Ascending aorta (tissue), 1 donor: ENCODE measurements around the gene BNIP1.

DNA sequence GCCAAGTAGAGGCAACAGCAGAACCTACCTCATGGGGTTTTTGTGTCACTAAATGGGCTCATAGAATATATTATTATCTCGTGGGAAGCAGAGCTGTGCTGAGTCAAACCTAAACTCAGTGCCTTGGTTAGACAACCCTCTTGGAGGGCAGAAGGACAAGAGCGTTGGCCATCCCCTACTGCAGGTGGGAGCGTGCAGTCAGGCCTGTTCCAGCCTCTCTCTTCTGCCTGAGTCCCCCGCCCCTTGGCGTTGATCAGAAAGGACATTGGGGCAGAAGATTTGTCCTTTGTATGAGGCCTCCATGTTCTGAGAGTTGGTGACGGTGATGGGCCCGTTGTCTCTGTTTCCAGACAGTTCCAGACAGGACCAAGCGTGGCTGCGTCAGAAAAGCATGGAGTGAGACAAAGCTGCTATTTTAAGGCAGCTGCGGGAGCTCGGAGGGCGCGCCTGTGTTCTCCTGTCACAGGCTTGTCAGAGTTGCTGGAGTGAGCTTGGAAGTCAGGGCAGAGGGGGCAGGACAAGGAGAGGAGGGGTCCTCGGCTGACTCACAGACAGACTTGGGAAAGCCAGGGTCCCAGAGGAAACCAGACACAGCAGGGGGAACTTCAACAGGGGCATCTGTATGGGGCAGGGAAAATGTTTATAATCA, 32.1 kb upstream of the SH3PXD2B start:
- PRO-cap = no peak

- PRO-cap = no peak
These were observed 3.2 kb downstream of the NEURL1B start for GRCh38 chr5:172644126-172644735.

DNA sequence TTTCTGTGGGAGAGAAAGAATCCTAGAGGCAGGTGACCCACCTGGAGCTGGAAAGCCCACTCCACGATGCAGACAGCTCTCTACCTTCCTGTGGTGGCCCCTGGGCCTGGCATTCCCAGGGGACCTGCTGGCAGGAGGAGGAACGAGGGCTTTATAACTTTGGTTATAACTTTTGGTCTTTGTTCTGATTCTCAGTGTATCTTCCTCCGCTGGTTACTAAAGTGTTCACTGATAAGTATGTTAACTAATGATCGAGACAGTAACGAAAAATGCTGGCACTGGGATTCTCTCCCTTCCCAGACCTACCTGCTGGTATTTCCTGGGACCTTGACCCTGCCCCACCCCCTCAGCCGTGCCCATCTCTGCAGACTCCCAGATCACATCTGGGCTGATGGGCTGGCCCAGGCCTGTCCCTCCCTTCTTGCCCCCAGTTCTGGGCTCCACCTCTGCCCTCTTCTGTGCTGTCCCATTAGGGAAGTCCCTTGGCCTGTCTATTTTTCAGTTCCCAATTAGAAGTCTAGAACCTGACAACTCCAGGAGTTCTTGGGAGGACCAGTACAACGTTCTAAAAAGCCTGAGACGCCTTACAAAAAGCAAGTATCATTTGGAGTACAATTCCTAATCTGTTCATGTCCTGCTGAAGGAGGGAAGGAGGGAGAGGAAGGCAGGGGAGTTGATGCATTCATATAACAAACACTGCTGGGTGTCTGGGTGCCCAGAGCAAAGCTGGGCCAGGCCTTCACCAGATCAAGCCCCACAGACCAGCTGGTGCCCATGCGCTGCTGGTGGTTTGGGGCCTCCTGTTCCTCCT, 46.9 kb downstream of the NEURL1B start:
- PRO-cap = no peak

DNA sequence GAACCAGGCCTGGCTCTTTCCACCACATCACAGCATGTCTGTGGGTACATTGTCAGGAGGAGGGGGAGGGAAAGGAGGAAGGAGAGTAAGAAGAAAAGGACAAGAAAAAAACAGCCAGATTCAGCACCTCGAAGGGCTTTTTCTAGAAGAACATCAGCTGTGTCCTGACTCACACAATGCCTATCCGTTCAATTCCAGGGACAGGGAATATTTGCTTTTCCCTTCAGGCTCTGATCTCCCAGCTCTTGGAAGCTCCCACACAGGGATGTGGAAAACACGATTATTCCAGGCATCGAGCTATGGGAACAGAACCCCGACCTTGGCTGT, 54.1 kb downstream of the NEURL1B start:
- PRO-cap = no peak

DNA sequence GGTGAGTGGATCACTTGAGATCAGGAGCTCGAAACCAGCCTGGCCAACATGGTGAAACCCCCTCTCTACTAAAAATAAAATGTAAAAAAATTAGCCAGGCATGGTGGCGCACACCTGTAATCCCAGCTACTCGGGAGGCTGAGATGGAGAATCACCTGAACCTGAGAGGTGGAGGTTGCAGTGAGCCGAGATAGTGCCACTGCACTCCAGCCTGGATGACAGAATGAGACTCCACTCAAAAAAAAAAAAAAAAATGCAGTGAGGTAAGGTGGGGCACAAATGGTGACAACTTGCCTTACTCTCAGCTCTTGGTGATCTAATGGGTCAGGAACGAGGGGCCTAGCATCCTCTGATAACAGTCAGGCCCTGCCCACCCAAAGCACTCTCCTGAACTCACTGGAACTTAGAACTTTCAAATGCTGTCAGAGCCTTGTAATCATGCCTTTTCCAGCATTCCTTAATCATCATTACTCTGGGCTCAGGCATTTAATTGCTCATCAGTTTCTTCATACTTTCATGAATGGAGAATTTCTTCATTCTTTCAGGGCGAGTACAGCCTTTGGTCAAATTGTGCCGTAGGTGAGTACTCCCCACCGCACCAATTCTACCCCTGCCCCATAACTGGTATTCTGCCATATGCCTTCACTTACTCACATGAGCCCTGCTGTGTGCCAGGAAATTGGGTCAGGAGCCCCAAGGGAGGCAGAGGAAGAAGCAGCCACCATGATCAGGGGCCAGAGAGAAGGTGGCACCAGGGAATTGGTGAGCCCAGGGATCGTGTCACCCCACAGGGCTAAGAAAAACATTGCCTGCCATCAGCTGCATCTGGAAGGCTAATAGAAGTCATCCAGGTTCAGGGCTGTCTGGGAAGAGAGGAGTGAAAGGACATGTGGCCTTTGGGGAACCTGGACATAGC, 30.2 kb upstream of the DUSP1 start:
- PRO-cap = no peak

GRCh38 chr5:172805560-172806191, 28.4 kb upstream of the ERGIC1 start:
- PRO-cap = no peak

GRCh38 chr5:172853454-172854032, 19.5 kb downstream of the ERGIC1 start:
- PRO-cap = no peak

DNA sequence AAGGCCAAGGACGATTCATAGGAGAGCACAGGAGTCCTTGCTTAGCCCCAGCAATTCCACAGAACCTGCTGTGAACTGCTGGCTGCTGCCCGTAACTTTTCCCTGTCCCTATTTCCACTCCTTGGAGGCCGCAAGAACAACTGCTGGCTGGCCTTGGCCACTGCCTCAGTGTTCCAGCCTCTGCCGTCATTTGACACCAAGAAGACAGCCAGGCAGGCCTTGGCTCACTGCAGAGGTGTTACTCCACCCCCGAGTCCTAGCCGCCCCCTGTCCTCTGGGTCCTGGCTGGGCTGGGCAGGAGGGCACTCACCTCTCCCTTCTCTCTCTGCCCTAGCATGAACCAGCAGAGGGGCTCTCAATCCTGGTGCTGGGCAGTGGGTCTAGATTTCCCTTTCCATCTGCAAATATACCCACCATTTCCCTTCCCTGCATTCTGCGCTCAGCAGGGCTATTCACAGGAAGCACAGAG, 33.3 kb downstream of the ERGIC1 start:
- PRO-cap = bidirectional peak, plus-strand start at position 270 of the sequence, minus-strand start at position 192 of the sequence

DNA sequence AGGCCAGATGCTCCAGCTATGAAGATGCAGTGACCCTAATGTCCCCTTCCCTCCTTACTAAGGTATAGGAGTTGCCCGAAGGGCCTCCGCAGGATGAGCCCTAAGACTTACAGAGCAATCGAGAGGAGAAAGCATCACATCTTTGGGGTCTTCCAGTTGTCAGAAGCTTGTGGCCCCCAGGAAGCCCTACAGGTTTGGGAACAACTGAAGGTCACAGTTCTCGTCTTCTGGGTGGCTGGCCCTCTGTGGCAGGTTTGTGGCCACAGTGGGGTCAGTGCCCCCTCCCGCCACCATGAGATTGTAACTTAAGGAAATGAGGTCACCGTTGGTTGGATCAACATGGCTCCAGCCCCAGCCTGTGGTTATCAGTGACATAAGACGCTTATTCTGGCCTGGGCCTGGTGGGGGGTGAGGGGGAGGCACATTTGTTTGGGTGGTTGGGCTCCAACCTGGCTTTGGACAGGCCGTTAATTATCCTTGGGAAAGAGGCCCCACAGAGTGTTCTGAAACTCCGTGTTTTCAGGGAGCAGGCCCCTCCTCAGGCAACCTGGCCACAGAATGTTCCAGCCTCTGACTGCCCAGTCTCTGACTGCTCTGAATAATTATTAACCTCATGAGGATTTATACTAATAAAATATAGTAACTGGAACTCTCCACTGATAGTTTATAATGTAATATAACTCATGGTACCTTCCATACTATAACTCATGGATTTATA, 58.2 kb upstream of the RPL26L1 start:
- PRO-cap = bidirectional peak, plus-strand start at position 470 of the sequence, minus-strand start at position 294 of the sequence

GRCh38 chr5:172918306-172918743, 40.9 kb upstream of the RPL26L1 start:
- PRO-cap = no peak

- PRO-cap = no peak
These were observed 34.9 kb upstream of the RPL26L1 start for GRCh38 chr5:172924225-172924909.

DNA sequence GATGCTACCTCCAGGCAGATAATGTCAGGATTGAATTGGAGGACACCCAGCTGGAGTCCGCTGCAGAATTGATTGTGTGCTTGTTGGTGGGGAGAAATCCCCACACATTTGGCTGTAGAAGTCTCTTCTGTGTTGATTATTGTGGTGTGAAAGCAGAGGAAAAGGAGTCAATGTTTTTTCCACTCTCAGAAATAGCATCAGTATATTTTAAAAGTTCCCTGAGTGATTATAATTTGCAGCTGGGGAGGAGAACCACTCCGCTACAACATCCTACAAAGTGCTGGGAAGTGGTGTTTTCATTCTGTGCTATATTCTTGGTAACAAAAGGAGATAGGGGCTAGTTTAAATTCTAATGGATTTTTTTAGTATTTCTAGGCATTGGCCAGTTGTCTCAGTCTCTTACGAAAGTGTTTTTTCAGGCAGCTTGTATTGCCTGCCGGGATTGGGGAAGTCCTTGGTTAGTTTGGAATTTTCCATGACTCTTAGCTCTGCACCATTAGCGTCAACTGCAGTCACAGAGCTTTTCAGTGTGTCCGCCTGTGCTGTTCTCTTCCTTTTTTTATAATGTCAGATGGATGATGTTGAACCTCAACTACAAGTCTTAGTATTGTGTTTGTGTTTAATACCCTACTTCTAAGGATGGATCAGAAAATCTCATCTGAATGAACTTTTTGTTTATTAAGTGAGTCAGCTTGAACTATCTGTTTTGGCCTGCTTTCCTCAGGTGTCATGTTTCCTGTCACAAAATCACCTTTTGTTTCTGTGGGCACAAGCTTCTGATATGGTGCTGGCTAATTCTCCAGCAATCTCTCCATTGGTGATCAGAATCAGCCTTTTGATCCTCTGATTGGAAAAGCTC, 32.9 kb downstream of the ATP6V0E1 start:
- PRO-cap = unidirectional peak, plus-strand start at position 515 of the sequence

- PRO-cap = no peak
These were observed 40.1 kb upstream of the BNIP1 start for GRCh38 chr5:173104092-173104676.

DNA sequence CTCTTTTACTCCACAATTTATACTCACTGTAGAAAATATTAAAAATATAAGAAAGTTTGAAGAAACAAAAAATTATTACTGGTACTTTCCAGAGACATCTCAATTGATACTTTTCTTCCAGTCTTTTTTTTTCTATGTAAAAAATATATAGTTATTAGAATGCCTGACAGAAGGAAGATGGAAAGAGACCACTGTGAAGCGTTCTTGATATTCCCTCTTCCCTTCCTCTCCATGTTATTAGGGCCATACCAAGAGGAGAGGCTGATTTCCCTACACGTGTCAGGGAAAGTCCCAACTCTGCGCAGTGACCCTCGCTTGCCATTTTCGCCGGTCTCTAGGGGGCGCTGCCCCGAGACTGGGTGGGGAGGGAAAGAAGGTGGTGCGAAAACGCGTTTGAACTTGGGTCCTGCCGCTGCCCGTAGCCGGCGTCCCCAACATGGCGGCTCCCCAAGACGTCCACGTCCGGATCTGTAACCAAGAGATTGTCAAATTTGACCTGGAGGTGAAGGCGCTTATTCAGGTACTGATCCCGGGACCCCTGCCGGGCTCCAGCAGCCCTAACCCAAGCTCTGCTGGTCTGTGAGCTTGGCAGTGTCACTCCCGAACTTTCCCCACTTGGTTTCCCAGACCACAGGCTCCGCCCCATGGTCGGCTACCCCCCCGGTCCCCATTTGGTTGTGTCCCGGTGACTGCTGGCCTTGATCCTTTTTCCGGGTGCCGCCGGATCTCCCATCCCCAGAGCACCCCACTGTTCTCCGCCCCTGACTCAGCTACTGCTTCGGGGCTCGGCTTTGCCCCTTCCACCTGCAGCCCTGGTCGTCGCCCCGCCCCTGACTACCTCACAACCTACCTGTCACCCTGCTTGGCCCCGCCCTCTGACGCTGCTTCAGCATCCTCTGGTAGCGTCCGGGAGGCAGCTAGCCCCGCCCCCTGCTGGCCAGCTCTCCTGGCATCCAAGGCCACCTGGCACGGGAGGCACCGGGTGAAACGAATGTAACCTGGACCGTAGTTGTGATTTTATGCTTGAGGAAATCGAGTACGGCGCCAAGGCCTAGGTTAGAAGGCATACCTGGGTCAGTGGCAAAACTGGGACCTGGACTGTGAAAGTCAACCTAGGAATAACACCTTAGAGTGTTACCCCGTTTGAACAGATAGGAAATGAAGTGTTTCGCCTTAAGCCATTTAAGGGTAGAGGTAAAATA, at the start of gene BNIP1:
TSS of gene BNIP1 (plus strand) at position 422 of the 1,202 bp plus-strand sequence.
- PRO-cap = unidirectional peak, plus-strand start at position 385 of the sequence

DNA sequence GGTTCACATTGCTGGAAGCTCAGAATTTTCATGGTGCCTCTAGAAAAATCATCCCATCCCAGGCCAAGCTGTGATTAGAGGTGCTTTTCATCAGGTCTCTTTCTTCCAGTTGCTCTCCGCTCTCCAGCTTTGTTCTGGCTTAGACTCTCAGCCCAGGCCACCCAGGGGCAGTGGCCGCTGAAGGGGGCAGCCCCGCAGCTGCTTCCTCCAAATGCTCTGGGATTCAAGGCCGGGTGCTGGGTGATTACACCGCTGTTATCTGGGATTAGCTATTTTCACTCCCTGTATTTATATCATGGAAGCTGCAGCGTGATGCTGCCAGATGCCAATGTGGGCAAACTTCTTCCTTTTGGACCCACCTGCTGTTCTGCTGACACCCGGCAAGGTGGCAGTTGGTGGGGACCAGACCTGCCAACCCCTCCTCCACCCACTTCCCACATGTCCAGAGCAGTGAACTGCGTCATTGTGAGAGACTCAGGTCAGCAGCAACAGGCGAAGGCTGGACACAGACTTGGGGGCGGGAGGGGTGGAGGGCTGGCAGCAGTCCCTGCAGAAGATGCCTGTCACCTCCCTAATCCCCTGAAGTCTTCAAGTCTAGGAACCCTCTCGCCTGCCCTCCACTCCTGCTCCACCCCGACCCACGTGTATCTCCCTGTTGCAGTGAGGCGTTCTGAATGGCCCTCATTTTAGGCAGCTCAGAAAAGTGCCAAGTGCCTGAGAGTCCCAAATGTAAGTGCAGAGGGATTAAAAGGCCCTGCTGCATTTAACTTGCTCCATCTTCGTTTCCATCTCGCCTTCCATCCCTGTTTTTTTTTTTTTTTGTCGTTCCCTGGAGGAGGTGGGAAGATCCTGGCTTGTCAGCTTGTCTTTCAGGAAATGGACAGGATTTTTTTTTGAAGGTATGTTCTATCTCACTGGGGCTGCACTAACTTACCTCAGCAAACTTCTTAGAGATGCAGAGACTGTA, 34.0 kb upstream of the NKX2-5 start:
- PRO-cap = no peak

GRCh38 chr5:173303615-173304356, 24.4 kb downstream of the STC2 start:
- PRO-cap = no peak

- PRO-cap = no peak
These were observed 115.3 kb downstream of the BOD1 start for GRCh38 chr5:173501018-173501646.

DNA sequence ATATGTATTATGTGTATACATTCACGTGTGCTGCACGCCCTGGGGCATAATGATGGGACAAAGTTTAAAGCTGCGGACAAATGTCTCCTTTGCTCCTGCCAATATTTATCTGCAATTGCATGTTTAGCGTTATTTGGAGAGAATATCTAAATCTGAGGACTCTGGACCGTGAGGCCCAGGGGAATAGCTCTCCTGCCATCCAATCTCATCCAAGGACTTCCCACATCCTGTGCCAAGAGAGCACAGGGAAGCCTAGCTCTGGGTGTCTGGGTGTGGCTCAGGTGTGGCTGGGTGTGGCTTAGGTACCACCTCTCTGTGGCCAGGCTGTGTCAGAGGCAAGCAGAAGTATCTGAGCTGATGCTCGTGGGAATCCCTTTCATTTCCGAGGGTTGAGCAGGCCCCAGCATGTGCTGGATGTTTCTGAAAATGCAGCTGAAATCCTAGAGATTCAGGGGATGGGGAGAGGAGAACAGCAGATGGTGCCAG, 7.0 kb upstream of the BOD1 start:
- PRO-cap = no peak

DNA sequence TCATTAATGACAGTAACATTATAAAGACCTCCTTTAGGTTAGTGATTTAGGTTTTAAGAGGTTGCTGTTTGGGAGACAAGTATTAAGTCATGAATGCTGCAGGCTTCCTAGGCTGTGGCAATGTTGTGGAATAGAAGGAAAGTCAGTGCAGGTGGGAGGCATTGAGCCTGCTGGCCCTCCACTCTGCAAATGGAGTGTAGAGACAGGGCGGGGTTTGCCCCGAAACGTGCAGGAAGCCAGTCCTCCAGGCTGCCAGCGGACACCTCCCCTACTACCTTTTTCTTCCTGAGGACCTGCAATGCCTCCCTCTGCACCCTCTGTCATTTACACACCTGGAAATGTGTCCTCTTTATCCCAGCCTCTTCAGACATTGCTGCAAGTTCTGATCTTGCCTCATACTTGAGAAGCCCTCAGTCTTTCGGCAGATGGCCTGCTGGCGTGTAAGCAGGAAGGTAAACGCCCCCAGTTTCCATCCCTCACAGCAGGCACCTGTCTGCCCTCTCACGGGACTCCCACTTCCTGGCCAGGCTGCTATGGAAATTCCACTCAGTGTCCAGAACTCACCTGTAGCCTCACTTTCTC, 81.5 kb upstream of the BOD1 start:
- PRO-cap = no peak

DNA sequence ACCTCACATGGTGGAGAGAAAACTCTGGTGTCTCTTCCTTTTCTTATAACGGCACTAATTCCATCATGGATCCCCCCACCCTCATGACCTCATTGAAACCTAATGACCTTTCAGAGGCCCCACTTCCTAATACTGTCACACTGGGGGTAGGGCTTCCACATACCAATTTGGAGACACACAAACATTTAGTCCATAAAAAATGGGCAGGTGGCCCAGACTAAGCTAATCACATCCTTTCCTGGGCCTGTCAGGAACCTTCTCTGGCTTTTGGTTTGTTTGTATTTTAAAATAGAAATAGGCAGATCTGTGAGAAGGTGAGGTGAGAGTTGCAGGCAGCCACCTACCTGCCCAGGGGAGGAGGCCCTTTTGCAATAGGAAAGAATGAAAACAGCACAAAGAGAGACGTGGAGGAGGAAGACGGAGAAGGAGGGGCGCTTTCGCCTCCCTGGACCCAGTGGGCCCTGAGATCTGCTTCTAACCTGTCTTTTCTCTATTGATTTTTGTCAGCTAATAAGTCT, 90.2 kb upstream of the BOD1 start:
- PRO-cap = no peak